ENCODE results near the gene AUTS2.

DNA sequence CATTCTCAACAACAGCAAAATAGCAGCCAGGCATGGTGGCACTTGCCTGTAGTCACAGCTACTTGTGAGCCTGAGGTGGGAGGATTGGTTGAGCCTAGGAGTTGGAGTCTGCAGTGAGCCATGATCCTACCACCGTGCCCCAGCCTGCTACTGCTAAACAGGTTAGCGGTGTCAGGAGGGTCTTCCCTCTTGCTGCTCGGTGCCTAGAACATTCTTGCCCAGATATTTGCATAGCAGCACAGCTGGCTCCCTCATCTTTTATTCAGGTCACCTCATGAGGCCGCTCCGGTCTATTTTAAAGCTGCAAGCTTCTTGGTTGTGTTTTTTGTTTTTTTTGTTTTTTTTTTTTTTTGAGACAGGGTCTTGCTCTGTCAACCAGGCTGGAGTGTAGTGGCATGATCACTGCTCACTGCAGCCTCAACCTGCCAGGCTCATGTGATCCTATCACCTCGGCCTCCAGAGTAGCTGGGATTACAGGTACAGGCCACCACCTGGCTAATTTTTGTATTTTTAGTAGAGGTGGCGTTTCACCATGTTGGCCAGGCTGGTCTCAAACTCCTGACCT, 2.8 kb upstream of the RABGEF1 start:
- PRO-cap = no peak

- PRO-cap = unidirectional peak, minus-strand start at chr7:66845826
Measured at GRCh38 chr7:66845652-66846146, 75.3 kb upstream of the TMEM248 start.

GRCh38 chr7:66986228-66986890, 9.0 kb downstream of the SBDS start:
- PRO-cap = no peak

- PRO-cap = no peak
Measured at GRCh38 chr7:67123122-67124008, 126.7 kb downstream of the TYW1 start.

DNA sequence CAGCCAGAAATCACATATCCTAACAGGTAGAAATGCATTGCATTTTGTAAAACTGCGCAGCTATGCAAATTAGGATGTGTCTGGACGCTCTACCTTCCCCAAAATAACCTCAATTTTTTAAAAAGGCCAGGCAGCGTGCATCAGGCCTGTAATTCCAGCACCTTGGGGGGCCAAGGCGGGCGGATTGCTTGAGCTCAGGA, 24.9 kb downstream of the SPDYE21 start:
- PRO-cap = no peak

GRCh38 chr7:67753949-67754321, 477.2 kb downstream of the SPDYE21 start:
- PRO-cap = no peak

GRCh38 chr7:69597812-69598799, at the start of gene AUTS2:
Gene AUTS2 (plus strand): TSS chr7:69598475.
- PRO-cap = bidirectional peak, plus-strand start at chr7:69598442, minus-strand start at chr7:69598016; bidirectional peak, plus-strand start at chr7:69598772, minus-strand start at chr7:69598703

GRCh38 chr7:69598800-69599083, 467 bp downstream of the AUTS2 start:
- PRO-cap = no peak

- PRO-cap = bidirectional peak, plus-strand start at chr7:69599375, minus-strand start at chr7:69599411; bidirectional peak, plus-strand start at chr7:69599595, minus-strand start at chr7:69599446; bidirectional peak, plus-strand start at chr7:69599794, minus-strand start at chr7:69599827
Measured at GRCh38 chr7:69599084-69600009, 1.1 kb downstream of the AUTS2 start.

- PRO-cap = no peak
Measured at GRCh38 chr7:69775128-69775689, 176.9 kb downstream of the AUTS2 start.

GRCh38 chr7:69967723-69968148, 369.5 kb downstream of the AUTS2 start:
- PRO-cap = no peak

DNA sequence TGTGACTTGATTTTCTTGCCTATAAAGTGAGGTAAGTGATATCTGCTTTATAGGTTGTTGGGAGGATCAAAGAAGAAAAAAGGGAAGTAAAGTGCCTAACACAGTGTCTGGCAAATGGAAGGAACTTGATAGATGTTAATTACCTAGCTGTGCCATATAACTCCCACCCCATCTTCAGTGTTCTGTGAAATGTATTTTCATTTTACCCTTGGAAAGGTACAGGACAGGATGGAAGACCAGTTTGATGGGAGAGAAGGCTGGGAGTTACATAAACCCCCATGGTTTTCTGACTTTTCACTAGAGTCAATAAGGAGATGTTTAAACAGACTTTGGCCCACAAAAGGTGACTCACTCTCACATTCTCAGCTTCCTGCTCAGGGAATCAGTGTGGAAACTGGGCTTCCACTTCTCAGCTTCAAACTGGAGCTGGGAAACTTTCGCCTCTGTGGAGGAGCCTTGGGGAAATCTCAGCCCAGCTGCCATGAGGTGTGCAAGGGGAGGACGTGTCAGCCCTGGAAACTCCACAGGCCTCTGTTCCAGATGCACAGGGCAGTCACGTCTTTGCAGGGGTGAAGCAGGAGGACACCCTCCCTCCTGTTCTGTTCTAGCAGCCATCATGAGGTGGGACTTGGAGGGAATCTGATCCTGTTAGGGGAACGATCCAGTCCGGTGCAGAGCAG, 560.5 kb upstream of the GALNT17 start:
- PRO-cap = no peak

DNA sequence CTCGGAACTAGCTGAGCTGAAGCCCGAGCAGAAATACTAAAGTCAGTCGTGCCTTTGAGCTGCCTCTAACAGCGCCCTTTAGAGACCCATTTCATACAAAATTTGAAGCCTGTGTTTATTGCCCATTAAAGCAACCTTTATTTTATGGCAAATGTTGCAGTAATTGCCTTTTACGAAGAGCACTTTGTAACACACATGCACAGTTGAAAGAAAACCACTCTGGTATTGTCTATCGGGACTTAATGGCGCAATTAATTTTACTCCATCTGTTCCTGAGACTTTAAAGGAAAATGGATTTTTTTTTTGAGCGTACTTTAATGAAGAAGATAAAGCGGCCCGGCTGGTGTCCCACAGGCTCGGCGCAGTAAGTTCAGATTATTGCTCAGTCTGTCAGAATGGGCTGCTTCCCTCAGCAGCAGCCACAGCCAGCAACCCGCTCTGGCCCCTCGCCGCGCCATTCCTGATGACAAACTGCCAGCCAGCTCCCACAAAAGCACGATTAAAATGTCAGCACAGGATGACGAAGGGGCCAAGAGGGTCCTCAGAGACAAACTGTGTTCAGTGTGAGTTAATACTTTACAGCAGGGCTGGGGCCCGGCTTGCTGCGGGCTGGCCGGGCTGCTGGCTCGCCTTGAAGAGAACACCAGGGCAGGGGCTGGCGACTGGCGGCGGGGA, 501.1 kb upstream of the GALNT17 start:
- PRO-cap = unidirectional peak, minus-strand start at position 473 of the sequence

DNA sequence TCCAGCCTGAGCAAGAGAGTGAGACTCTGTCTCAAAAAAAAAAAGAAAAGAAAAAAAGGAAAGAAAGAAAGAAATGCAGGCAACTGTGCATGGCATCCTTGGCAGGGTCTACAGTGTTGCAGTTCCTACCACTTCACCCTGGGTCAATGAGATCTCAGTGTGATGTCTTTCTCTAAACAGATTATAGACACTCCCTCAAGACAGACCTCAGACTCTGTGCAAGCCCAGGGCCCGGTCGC, 471.9 kb upstream of the GALNT17 start:
- PRO-cap = no peak

- PRO-cap = no peak
Measured at GRCh38 chr7:70660383-70660859, 471.5 kb upstream of the GALNT17 start.

GRCh38 chr7:71278167-71278731, 146.3 kb downstream of the GALNT17 start:
- PRO-cap = no peak

DNA sequence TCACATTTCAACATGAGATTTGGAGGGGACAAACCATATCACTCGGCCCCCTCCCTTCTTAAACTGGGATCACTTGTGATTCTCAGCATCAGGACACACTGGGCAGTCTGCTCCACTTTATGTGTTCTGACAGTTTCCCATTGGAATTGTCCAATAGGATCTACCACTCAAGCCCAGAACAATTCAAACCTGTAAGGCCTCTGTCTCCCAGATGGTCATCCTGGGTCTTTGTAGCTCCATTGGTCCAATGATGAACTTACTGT, 262.4 kb downstream of the GALNT17 start:
- PRO-cap = no peak

DNA sequence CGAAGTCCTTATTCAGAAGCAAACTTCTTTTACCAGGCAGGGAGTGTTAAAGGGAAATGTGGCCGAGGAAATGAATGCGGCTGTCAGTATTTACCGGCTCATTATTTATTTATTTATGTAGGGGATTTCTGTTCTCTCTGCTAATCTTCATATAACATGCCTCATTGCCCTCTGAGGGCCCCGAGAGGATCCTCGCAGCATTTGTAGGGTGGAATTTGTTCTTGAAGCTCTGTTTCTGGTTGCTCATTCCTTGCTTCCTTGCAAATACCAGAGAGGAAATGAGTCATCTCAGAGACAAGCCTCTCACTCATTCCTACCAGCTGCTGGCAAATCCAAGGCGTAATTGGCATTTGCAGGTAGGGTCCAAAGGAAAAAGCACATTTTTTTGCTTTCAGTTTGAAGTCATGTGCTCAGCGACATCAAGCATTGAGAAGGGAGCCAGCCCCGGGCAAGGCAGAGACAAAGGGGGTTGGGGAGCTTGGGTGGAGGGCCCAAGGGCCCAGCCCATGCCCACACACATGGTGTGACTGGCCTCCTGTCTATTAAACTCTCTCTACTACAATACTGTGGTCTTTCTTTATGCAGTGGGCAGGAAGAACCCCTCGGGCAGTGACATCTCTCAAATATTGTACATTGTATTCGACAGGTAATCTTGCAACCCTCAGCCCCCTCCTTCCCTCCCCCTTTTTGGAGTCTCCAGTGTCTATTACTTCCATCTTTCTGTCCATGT, 501.7 kb downstream of the GALNT17 start:
- PRO-cap = no peak

- PRO-cap = bidirectional peak, plus-strand start at chr7:73154957, minus-strand start at chr7:73154861
Measured at GRCh38 chr7:73154704-73155156, 501 bp downstream of the SPDYE10 start.

GRCh38 chr7:73235152-73235583, 73.5 kb downstream of the NSUN5 start:
- PRO-cap = unidirectional peak, minus-strand start at chr7:73235278; unidirectional peak, minus-strand start at chr7:73235311